Measurements from ENCODE around the genes ZNF564, RAD23A, TRMT1 and C19orf53.

- PRO-cap: no peak
- RAMPAGE, long total RNA, 2 experiments: no peak in any of the 2 experiments
Observed at GRCh38 chr19:12359328-12359951, 6.0 kb downstream of the ZNF442 start.

DNA sequence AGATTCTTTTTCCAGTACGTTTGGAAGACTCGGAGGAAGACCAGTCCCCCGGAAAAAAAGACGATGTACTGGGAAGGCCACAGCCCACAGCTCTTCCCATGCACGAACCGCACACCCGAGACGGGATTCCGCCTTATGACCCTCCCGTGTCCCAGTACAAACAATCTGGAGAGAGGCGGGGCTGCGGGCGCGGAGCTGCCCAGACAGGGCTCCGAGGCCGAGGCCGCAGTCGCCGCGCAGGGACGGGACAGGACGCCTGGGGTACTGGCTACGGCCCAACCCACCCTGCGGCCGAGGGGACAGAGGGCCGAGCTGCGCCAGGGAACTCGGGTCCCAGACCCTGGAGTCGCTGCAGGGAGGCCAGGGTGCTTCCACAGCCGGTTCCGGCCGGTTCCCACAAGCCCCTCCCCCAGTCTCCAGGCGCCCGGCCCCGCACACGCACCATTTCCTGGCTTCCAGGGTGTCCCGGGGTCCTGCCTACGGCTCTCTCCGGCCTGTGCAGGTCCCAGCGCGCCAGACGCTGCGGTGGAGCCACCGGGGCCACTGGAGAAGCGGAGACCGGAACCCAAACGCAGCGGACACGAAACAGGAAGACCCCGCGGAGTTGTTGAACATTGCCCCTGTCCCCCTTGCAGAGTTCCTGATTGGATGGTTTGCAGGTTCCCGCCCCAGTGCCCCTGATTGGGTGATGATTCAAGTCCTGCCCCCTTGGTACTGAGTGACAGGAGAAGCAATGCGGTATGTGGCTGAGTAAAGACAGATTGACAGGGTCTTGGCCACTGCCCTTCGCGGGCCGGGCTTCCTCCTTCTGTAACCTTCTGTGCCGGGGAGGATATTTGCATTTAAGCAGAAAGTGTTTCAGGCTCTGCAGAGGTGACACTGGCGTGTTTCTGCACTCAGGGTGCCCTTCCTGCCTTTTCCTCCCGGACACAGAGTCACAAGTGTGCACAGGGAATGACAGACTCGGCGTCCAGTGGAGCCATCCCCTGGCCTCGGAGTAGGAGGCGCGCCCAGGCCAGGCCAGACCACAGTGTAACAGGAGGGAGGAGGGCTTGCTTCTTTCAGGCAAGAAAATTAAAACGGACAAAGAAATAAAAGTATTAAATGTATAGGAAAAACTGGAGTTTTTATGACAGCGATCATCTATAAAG lies at the start of gene ZNF564:
Gene ZNF564 (minus strand): TSS at position 595 of the 1,151 bp plus-strand sequence.
- PRO-cap: bidirectional peak, plus-strand start at position 206 of the sequence, minus-strand start at position 109 of the sequence; bidirectional peak, plus-strand start at position 458 of the sequence, minus-strand start at position 385 of the sequence; bidirectional peak, plus-strand start at position 849 of the sequence, minus-strand start at position 595 of the sequence; unidirectional peak, plus-strand start at position 1,000 of the sequence
- RAMPAGE, long total RNA, 2 experiments: start-site peak on the minus strand in 2 of 2 experiments, centred at positions 567 to 578 of the sequence, 209 to 360 reads per replicate

- PRO-cap: no peak
- RAMPAGE, long total RNA, 2 experiments: no peak in any of the 2 experiments
Observed at GRCh38 chr19:12647109-12648177, 19.1 kb downstream of the MAN2B1 start.

DNA sequence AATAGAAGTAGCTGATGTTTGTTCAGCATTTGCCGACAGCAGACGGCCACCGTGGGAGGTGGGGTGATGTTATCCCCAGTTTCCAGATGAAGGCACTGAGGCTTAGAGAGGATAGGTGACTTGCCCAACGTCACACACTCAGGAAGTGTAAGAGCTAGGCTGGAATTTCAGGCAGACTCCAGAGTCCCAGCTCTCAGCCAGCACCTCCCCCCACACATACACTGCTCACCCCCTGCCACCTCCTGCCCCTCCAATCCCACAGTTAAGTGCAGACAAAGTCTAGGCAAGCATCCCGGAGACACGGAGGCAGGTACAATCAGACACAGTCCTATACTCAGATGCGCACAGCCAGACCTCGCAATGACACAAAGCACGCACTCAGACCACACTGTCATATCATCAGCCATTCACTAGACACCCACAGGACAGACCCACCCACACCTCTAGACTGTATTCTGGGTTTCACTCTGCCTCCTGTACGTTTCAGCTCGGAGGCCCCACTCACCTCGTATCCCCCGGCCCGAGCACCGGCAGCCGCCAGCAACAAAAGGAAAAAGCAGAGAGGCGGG lies 420 bp downstream of the MAN2B1 start:
- PRO-cap: no peak
- RAMPAGE, long total RNA, 2 experiments: no peak in any of the 2 experiments

- PRO-cap: no peak
- RAMPAGE, long total RNA, 2 experiments: no peak in any of the 2 experiments
Observed at GRCh38 chr19:12698950-12699349, 2.5 kb upstream of the FBXW9 start.

- PRO-cap: bidirectional peak, plus-strand start at chr19:12783020, minus-strand start at chr19:12782637
- RAMPAGE, long total RNA, 2 experiments: no peak in any of the 2 experiments
Observed at GRCh38 chr19:12782887-12783655, 7.7 kb upstream of the HOOK2 start.

DNA sequence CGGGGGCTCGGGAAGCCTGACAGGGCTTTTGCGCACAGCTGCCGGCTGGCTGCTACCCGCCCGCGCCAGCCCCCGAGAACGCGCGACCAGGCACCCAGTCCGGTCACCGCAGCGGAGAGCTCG lies 157 bp downstream of the JUNB start:
- PRO-cap: no peak
- RAMPAGE, long total RNA, 2 experiments: no peak in any of the 2 experiments

GRCh38 chr19:12945569-12946072 lies at the start of gene RAD23A:
Gene RAD23A (plus strand): TSS chr19:12945862.
- PRO-cap: unidirectional peak, plus-strand start at chr19:12945778; unidirectional peak, plus-strand start at chr19:12945857
- RAMPAGE, long total RNA, 2 experiments: start-site peak on the plus strand in 2 of 2 experiments, at chr19:12945857-12945877 at its widest, 434 to 613 reads per replicate

GRCh38 chr19:13024266-13025496 lies 29.4 kb downstream of the NFIX start:
- PRO-cap: no peak
- RAMPAGE, long total RNA, 2 experiments: no peak in any of the 2 experiments

DNA sequence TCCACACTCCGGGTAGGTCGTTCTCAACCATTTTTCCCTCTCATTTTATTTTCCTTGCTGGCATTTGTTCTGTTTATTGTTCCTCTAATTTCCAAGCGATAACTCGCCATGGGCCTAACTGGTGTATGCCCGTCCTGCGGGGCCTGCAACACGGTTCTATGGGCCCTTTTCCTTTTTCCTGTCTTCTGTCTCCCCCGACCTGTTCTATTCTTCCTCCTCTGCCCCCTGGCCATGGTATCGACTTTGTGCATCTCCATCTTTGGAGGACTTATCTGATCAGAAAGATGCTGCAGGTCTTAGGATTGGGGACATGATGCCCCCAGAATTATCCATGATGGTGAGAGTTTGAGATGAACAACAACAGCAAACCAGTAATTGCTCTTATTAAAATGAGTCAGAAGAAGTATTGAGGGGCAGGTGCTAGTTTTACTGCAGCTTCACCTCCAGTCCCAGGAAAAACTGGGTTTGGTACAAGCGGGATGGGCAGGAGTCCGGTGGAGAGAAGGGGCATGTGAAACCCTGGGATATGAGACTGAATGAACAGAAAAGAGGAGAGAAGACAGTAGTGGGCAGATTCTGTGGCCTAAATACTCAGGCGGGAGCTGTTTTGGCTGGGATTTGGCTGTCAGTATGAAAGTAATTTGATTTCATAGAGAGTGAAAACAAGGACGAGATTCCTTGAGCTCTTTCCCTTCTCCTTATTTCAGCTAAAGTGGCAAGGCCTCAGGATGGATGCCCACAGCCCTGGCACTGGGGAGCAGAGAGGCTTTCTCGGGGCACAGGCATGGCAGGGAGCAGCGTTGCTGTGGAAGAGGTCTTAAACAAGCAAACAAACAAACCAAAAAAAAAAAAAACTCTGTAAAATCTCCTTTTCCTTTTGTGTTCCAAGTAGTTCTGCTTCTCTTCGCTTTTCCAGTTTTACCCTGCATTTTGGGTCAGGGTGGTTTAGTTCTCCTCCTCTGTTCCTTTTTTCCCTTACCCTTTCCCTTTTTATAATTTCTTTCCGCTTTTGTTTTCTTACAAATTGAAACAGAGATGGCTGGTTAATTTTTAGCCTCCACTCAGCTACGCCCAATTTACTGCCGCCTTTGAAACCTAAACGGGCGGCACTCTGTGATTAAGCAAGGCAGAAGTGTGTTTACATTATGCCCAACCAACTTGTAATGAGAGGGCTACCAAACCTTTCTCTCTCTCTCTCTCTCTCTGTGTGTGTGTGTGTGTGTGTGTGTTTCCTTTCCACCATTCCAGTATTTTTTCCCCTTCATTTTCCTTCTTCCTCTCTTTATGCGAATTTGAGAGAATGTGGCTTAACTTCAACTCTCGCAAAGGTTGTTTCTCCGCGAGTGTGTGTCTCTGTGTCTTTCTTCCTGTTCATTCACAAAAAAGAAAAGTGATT lies 30.8 kb downstream of the NFIX start:
- PRO-cap: no peak
- RAMPAGE, long total RNA, 2 experiments: no peak in any of the 2 experiments

DNA sequence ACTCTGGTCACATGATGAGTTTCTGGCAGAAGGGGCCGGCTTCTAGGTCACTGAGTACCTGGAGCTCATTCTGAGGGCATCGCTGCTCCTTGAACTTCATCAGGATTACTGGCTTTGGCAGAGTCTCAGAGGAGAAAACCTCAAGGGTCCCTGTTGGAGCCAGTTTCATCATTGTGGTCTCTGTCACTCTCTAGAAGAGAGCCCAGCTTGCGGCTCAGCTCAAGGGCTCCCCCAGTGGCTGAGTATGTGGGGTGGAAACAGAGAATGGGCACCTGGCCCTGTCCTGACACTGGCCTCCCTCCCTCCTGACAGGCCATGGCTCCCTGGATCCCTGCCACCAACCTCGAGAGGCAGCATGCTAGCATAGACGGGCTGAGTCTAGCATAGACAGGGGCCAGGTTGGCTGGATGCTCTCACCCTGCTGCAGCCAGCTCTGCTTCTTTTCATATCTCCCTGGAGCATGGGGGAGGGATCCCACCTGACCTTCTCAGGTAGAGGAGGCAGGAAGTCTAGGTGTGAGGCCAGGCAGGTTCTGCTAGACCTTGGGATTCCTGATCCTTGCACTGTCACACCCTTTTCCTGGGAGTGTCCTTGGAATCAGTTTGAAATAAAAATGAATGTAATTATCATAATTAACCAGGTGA lies 38.9 kb downstream of the NFIX start:
- PRO-cap: no peak
- RAMPAGE, long total RNA, 2 experiments: no peak in any of the 2 experiments

DNA sequence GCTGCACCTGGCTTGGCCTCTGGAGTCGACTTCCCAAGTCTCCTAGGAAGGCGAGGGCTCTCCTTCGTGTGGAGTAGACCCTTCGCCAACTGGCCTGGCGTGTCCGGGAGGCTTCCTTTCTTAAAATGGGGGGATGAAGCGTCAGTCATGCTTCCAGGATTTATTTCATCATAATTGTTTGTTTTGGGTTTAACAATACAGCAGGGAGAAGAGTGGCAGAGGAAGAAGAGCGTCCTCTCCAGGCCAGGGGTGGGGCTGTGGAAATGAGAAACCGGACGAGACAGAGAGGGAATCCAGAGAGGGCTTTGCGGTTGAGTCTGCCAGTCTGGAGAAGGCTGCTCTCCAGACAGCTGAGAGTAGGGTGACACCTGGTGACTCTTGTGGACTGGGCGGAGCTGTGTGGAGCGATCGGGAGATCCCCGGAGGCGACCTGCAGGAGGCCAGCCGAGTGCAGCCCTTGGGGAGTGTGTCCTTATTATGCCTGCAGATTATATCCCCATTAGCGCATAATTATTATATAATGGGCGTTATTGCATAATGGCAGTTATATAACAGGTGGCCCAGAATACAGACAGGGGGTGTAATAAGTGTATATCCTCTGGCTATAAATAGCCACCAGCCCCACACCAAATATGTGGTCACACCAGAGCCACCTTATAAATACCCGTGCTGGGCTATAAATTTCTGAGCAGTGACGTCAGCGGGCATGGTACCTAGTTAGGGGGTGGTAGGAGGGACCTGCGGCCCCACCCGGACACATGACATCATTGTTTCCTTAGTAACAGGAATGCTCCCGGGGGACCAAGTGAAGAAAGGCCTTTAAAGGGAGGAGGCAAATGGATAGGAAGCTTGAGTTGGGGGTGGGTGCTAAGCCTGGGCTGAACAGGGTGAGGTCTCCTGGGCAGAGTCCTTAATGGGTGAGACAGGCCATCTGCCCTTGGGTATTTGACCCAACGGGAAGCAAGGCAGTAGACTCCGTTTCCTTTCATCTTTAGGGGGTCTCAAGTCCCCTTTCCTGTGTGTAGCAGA lies 41.2 kb downstream of the NFIX start:
- PRO-cap: no peak
- RAMPAGE, long total RNA, 2 experiments: no peak in any of the 2 experiments

GRCh38 chr19:13098260-13098792 lies 4.3 kb downstream of the LYL1 start:
- PRO-cap: no peak
- RAMPAGE, long total RNA, 2 experiments: no peak in any of the 2 experiments

DNA sequence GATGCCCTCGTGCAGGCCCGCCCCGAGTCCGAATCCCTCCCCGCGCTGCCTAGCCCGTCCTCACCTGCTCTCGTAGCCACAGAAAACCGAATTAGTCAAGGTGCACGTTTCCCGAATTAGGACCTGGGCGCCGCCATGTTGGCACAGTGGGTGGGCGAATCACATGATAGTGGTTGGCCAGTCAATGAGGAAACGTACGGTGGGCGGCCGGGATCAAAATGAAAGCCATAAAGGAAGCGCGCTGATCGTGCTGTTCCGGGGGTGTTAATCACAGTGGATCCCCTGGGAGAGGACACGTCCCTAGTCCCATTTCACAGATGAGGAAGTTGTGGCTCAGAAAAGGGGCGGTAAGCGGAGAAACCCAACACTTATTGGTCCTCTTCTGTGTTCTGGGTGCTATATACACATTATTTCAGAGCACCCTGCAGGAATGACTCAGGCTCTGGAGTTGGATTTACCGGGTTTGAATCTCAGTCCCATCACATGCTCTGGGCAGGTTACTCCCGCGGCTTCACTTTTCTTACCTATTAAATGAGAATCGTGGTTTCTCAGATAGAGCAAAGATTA lies at the start of gene TRMT1:
Gene TRMT1 (minus strand): TSS at position 152 of the 567 bp plus-strand sequence.
- PRO-cap: bidirectional peak, plus-strand start at position 273 of the sequence, minus-strand start at position 145 of the sequence
- RAMPAGE, long total RNA, 2 experiments: start-site peak on the plus strand in 2 of 2 experiments, centred at positions 236 to 241 of the sequence, 15 to 20 reads per replicate; start-site peak on the minus strand in 2 of 2 experiments, centred at positions 150 to 155 of the sequence, 59 to 81 reads per replicate

DNA sequence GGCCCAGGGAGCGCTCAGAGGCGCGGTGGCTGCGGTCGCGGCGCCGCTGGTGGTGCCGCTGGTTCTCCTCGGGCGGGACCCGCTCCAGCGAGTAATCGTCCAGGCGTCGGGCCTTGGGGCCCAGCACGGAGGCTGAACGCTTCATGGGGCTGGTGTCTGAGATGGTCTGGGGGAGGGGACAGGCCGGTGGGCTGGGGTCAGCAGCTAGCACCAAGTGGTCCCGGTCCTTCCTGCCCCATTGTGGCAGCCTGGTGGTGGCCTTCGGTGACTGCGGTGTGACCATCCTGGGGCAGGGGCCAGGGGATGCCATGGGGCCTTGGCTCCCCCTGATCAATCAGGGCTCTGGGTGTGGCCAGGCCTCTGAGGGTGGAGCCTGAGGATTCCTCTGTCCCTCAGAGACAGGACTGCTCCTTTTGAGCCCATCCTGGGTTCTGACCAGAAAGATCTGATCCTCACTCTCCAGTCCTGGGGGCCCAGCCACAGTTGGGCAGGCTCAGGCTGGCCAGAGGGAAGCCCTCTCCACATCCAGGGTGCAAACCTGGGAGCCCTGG lies 59.2 kb downstream of the IER2 start:
- PRO-cap: no peak
- RAMPAGE, long total RNA, 2 experiments: no peak in any of the 2 experiments

- PRO-cap: no peak
- RAMPAGE, long total RNA, 2 experiments: no peak in any of the 2 experiments
Observed at GRCh38 chr19:13234534-13234889, 84.3 kb downstream of the IER2 start.

DNA sequence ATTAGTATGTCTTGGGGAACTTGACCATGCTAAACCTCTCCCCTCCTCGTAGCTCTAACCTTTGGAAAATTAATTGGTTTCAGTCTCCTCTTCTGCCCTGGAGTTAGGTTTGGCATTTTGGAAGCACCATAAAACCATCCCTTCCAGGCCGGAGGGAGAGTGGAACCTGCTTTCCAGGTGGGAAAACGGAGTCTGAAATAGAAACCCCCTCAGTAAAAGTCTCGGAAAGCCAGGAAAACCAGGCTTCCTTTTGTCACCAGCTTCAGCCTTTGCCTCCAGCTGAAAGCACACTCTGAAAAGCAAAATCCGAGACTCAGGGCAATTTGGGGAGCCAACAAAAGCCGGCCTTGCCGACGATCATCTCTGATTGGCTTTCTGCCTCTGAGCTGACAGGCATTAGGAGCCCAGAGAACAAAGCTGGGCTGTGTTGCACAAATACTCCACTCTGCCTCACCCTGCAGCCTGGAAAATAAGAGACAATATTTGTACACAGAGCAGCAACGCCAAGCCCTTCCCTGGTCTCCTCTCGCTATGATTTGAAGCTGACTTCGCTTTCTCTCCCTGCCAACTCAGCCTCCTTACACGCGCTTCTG lies 47.0 kb downstream of the CACNA1A start:
- PRO-cap: no peak
- RAMPAGE, long total RNA, 2 experiments: no peak in any of the 2 experiments

DNA sequence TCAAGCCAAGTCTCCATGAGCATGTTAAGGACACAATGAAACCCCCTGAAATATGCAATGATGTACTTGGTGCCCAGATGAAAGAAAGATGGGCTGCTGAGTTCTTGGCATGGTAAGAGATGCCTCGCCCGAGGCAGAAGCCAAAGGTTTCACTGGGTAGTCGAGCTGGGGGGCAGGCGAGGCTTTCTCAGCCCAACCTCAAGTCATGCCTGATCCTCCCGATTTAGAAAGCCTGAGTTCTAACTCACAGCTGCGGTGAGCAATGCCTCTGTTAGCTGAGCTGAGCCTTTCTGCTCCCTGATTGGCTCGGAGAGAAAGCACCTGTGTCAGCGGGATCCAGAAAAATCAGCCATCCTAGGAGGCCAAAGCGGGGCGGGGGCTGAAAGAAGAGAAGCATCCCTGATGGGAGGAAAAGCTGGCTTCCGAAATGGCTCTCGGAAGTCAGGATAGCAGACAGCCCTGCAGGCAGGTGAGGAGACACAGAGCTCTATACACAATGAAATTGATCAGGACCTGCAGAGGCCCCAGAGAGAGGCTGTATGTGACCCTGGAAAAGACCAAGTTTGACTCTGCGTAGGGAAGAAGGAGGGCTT lies 44.7 kb downstream of the CACNA1A start:
- PRO-cap: no peak
- RAMPAGE, long total RNA, 2 experiments: no peak in any of the 2 experiments

DNA sequence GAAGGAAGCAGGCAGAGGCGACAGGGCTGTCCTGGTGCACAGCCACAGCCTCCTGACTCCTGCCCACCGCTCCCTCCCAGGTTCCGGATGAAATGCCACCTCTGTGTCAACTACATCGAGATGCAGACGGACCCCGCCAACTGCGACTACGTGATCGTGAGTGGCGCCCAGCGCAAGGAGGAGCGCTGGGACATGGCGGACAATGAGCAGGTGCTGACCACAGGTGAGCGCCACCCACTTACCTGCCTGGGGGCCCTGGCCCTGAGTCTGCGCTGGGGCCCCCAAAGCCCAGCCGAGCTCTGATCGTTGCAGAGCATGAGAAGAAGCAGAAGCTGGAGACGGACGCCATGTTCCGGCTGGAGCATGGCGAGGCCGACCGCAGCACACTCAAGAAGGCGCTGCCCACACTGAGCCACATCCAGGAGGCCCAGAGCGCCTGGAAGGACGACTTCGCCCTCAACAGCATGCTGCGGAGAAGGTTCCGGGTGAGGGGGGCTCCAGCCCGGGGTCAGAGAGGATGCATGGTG lies 5.5 kb upstream of the MRI1 start:
- PRO-cap: no peak
- RAMPAGE, long total RNA, 2 experiments: no peak in any of the 2 experiments

DNA sequence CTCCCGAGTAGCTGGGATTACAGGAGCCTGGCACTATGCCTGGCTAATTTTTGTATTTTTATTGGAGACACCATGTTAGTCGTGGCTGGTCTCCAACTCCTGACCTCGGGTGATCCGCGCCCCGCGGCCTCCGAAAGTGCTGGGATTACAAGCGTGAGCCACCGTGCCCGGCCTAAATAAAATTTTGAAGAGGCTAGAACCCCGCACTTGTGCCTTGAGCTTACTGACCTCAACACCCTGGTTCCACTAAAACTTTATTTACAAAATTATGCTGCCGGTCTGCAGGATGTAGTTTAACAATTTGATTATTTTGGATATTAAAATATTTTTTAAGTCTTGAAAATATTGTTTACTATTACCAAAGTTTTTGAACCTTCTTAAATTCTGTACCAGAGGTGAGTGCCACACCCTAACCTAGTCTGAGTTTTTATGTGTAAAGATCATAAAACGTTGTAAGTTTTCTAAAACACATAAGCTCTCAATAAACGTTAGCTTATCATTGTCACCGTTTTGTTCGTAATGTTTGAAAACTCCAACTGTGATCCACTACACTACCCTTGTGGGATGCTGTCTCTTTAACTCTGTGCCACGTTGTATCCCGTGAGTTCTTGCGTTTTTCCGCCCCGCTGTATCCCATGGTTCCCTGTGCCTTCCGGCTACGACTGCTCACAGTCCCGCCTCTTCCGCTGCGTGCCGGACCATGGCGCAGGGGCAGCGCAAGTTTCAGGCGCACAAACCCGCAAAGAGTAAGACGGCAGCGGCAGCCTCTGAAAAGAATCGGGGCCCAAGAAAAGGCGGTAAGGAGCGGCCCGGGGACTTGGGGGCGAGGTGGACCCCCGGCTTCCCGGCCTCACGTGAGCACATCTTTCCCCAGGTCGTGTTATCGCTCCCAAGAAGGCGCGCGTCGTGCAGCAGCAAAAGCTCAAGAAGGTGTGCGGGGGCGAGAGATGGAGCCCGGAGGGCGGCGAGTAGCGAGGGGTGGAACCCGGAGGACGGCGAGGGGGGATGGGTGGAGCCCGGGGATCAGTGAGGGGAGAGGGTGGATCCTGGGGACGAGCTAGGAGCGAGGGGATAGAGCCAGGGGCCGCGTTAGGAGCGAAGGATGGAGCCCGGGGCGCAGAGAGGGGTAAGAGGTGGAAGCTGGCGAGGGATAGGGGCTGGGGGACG lies at the start of gene C19orf53:
Gene C19orf53 (plus strand): TSS at position 679 of the 1,167 bp plus-strand sequence.
- PRO-cap: bidirectional peak, plus-strand start at position 696 of the sequence, minus-strand start at position 580 of the sequence; unidirectional peak, minus-strand start at position 923 of the sequence
- RAMPAGE, long total RNA, 2 experiments: start-site peak on the plus strand in 1 of 2 experiments, centred at position 689 of the sequence, 1,115 reads per replicate